PFSK-1 (cell line): ENCODE results near the genes MYRFL and KCNMB4.

- RRBS, result no CpG with 5 or more reads among the region's 8 CpGs
Observed at GRCh38 chr12:68374090-68374664, 42.0 kb upstream of the MDM1 start.

DNA sequence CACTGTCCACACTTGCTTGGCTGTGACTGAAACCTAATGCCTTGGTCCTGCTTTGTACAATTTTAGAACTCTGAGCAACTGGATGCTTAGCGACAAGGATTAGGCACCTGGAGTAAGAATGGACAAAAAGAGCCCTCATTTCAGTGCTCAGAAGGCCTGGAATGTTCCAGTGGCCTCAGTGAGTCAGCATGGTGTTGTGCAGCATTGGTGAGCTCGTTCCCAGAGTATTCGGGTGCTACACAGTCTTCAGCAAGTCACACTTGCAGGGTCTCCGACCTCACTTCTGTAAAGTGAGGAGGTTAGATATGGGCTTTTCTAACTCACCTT is 107.9 kb upstream of the MDM1 start:
- RRBS, result no CpG with 5 or more reads among the region's 4 CpGs

DNA sequence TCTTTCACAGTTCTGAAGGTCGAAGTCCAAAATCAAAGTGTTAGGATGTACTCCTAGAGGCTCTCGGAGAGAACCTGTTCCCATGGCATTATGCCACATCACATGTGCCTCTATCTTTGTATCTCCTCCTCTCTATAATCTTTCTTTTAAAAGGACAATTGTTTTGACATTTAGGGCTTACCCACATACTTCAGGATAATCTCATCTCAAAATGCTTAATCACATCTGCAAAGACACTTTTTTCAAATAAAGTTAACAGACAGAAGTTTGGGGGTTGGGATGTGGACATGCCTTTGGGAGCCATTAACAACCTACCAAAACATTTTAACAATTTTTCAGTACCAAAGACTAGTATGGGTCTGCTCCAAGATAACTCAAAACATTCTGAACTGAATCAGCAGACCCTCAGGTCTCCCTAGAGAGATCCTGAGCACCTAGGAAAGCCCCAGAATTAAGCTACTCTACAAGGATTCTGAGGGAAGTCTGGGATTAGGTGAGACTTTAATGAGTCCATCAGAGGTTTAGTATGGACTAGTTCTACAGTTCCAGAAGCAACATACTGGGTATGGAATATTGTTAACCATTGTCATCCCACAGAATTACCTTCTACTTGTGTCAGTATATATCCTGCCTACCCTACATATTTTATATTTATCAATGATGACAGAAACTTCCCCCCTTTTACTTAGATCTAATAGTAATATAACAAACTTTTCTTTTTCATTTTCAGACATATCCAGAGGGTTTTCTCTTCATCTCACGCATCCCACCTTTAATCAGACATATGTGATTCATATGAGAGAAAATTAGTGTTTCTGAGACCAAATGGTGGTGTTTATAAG is 20.1 kb upstream of the NUP107 start:
- RRBS, result no CpG with 5 or more reads among the region's 3 CpGs

DNA sequence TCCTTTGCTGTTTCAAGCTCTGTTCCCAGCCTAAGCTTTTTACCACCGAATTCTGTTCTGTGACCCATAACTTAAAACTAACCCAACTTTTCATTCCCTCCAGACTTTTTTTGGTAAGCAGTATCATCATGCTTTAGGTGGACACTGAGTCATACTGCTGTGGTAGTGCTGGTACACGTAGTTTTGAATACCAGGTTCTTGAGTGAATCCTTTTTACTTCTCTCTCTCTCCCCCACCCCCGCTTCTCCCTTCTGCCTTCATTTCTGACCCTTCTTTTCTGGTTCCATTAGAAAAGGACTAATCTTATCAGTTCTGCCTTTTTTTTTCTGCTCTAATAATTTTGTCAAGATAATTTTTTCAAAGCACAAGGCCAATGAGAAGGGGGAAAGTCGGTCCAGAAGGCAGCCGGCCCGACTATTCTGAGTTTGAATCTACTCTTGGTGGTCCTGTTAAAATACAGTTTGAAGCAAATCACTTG is 2.3 kb upstream of the MDM2 start:
- RRBS, result no CpG with 5 or more reads among the region's 6 CpGs

- RRBS, result no CpG with 5 or more reads among the region's 12 CpGs
Observed at GRCh38 chr12:68845141-68845994, 37.4 kb downstream of the MDM2 start.

DNA sequence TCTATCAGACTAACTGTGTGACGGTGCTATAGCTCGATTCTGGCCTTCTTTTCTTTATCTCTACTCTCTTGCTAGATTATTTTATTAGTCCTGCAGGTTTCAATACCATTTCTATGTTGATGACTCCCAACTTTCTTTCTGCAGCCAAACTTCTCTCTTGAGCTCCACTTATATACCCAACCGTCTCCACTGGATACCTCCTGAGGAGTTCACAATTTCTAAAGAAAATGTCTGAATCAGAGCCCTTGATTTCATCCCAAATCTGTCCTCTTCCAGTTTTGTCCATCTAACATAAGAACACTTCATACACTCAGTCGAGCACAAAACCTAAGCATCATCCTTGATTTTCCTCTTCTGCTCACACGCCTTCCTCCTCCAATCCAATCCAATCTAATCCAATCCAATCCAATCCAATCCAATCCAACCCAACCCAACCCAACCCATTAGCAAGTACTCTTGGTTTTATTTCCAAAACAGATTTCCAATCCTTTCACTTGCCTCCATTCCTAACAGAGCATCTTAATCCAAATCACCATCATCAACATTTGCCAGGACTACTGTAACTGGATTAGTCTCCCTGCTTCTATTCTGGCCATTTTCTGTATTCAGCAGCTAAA is 14.6 kb downstream of the CPM start:
- RRBS, result no CpG with 5 or more reads among the region's 5 CpGs

GRCh38 chr12:68932502-68932685 is 577 bp downstream of the CPM start:
- RRBS, result no CpG with 5 or more reads among the region's 6 CpGs

DNA sequence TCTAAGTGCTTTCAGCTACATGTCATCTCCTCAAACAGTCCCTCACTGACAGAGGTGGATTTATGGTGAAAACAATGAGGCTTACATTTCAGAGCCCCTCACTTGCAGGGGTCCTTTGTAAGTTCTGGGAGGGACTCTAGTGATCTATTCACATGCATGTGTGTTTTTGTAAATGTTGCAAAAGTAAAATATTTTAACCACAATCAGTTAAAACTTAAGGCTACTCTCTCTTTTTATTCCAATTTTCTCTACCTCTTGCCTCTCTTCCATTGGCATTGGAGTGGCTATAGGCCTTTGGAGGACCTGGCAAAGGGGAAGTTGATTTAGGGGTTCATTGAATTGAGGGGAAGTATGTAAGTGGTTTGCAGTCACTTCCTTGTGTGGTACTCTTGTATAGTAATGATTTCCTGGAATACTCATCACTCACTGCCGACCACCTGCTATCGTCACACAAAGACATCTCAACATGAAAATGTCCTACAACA is 45.6 kb upstream of the CPM start:
- RRBS, result no CpG with 5 or more reads among the region's 2 CpGs

- RRBS, result no CpG with 5 or more reads among the region's 3 CpGs
Observed at GRCh38 chr12:69065077-69065470, 132.1 kb upstream of the CPM start.

DNA sequence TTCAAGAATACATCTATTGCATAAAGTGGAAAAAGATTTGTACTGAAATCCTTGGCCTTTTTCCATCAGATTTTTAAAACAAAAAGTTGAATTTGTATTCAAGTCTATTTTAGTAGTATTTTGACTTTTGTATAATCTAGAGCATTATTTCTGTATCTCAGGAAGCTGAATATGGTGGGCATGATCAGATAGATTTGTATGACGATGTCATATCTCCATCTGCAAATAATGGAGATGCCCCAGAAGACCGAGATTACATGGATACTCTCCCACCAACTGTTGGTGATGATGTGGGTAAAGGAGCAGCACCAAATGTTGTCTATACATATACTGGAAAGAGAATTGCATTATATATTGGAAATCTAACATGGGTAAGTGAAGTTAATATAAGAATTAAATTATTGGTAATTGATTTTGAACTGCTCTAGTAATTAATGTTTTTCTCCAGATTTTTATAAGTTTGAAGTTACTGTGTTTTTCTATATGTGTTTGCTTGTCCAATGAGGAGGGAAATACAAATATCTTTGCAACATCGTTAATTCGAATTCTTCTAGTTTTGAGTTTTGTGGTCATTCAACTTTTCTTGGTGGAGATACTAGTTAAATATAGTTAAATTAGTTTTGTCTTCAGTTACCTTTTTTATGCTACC is 11.7 kb downstream of the CPSF6 start:
- RRBS, result no CpG with 5 or more reads among the region's 4 CpGs

DNA sequence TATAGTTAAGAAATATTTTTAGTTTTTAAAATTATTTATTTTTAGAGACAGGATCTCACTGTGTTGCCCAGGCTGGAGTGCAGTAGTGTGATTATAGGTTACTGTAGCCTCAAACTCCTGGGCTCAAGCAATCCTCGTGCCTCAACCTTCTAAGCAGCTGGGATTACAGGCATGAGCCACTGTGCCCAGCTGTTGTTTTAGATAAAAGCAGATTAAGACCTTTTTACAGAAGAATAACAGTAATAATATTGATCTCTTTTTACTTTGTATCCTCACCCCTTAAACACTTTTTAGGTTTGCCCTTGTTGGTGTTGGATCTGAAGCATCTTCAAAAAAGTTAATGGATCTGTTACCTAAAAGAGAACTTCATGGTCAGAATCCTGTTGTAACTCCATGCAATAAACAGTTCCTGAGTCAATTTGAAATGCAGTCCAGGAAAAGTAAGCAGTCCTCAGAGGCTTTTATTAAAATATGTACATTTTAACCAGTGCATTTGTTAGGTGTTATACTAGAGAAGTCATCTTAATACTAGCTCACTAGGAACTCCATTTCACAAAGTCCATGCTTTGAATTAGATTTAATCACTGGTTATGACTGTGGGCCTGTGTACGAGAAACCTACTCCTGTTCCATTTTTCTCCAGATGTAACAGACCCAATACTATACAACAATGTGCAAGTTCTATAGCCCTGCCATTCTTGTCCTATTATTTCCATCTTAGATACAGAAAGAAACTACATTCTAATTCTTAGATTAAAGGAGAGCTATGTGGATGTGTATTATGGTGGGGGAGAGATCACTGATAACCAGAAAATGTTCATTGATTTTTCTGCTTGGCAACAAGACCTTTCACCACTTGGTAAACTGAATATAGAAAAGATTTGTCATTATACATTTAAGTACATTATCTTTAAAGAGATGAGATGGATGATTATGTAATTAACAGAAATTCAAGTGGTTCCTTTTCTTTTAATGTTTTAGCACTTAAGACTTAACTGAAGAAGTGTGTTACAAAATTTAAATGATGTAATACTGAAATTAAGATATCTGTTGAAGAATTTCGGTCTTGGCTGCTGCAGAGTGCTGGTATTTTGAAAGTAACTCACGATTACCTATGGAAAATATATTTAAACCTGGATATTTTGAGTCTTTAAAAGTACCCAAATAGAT is 17.4 kb downstream of the CPSF6 start:
- RRBS, result no CpG with 5 or more reads among the region's 4 CpGs

GRCh38 chr12:69275762-69276202 is 36.4 kb downstream of the CPSF6 start:
- RRBS, result no CpG with 5 or more reads among the region's 5 CpGs

DNA sequence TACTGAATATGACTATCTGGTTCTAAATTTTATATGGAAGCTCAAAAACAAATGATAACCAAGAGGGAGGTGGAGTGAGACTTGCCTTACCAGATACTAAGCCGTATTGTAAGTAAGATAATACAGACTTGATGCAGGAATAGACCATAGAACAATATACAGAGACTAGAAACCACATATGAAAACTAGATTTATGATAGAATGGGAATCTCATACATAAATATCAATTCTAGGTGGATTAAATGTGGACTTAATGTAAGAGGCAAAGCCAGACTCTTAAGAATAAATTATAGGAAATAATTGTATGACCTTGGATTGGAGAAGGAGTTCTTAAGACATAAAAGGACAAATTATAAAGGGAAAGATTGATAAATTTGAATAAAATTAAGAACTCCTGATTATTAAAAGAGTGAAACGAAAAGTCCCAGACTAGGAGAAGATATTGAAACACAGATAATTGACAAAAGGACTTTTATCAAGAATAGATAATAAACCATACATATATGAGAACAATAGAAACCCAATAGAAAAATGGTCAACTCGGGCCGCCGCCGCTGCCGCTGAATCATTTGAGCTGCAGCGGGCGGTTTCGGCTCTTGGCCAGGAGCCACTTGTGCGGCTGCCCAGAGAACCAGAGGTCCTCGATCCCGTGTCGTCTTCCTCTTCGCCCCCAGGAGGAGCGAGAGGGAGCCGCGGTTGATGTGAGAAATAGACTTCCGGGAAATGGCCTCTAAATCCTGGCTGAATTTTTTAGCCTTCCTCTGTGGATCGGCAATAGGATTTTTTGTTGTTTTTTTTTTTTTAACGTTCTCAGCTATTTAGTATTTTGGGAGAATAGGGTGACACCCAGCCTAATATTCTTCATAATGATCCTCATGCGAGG is 44.5 kb downstream of the CPSF6 start:
- RRBS, result no CpG with 5 or more reads among the region's 22 CpGs

- RRBS, result 5% methylated on average over 4 of the region's 24 CpGs
Observed at GRCh38 chr12:69330518-69331683, 17.3 kb upstream of the LYZ start.

DNA sequence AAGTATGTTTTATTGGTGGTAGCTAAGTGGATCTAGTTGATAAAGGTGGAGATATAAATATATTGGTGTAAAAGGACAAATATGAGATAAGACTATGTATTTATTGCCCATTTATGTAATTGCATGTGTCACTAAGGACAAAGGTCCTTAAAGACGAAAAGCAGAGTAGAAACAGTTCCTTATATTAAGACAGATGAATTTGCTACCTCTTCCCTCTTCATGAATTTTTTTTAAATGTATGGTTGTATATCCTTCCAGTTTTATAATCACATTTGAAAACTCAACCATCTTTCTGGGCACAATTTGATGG is at the start of gene MYRFL:
MYRFL (plus strand) TSS at position 163 of the 310 bp plus-strand sequence.
- RRBS, result no CpG with 5 or more reads among the region's 1 CpG

DNA sequence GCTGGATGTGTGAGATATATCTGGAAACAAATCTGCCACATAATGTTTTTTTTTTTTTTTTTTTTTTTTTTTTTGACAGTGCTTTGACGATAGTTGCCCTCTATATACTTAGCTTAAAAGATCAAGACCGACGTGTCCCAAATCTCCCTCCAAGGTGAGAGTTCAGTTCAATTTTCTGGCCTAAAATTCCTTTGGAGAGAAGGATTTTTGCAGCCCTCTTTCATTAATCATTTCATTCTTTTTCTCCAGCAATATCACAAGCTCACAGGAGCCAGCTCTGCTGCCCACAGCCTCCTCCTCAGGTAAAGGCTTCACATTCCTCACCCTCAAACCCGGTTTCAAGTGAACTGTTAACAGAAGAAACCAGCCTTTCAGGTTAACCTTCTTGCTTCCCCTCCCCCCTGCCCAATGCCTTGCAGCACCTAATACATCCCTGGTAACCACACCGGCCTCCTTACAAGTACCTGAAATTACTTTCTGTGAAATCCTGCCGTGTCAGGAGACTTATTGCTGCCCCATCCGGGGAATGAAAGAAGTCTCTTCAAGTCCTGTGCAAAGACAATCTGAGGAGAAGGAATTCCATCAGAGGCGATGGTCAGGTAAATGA is 111.1 kb downstream of the MYRFL start:
- RRBS, result 73% methylated on average over 4 of the region's 8 CpGs

GRCh38 chr12:70040031-70040748 is 203.0 kb upstream of the CNOT2 start:
- RRBS, result no CpG with 5 or more reads among the region's 2 CpGs

DNA sequence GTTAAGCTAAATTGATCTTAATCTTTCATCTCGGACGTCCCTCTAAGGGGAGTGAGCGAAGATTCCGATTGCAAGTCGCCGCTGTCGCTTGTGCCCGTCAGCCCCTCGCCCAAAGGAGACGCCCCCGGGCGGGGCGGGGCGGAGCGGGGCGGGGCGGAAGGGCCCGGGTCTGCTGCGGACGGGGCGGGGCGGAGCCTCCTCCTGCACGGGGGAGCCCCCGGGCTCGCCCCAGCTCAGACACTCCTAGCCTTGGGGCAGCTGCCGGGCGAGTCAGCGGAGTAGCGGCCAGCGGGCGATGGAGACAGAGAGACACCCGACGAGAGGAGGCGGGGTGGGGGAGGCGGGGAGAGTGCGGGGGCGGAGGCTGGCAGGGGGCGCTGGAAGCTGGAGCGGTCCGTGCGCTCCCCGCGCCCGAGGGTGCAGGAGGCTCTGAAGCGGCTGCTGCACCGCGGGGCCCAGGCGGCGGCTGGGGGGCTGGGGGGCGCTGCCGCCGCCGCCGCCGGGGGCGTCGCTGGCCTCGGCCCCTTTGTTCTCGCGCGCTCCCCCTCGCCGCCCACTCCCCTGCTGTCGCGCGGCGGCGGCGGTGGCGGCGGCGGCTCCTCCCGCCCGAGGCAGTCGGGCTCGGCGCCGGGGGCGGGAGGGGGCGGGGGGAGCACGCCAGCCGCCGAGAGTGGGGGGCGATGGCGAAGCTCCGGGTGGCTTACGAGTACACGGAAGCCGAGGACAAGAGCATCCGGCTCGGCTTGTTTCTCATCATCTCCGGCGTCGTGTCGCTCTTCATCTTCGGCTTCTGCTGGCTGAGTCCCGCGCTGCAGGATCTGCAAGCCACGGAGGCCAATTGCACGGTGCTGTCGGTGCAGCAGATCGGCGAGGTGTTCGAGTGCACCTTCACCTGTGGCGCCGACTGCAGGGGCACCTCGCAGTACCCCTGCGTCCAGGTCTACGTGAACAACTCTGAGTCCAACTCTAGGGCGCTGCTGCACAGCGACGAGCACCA is at the start of gene KCNMB4:
KCNMB4 (plus strand) TSS at position 236 of the 997 bp plus-strand sequence.
- RRBS, result 2% methylated on average over 25 of the region's 112 CpGs

DNA sequence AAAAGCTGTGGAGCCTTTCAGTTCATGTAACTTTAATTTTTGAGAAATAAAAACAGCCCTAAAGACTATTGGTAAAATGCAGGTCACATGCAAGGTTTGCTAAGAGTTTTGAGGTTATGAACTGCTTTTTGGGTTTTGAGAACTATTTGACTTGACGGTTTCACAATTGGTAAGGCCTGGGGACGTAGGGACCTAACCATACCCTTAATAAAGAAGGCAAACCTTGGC is 103.3 kb downstream of the KCNMB4 start:
- RRBS, result no CpG with 5 or more reads among the region's 2 CpGs